K562 (cell line): ENCODE results near the genes CHRNA1 and ATP5MC3.

DNA sequence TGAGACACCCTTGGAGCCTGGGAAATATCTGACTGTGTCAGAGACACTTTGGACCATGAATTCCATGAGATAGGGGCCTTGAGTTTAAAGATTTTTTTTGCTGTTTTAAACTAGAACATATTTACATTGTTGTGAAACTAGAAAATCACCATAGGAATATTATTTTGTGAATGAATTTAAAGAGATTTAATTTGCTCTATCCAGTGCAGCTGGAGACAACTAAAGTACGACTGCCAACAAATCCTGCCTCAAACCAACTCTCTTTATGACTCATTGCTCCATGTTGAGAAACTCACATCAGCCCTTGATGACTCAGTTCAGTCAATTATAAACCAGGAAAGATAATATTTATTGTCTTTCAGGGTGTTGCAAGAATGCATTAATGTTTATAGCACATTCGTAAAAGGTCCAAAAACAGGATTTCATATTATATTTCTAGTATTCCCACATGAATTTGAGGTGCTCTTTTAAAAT, 26.9 kb upstream of the MAP3K20 start:
- RAMPAGE, long total RNA: no peak
- RRBS: no CpG with 5 or more reads among the region's 2 CpGs
PRO-cap:
- standard: no peak
- CoPRO, capped RNA only, 2 experiments: no peak in any of the 2 experiments
- CoPRO, capped and uncapped RNA, 2 experiments: no peak in any of the 2 experiments
- CoPRO, uncapped RNA only, 2 experiments: no peak in any of the 2 experiments
CAGE:
- cytosol, long polyA plus RNA: no peak
- long polyA plus RNA: no peak
- nucleolus, long total RNA: no peak
- nucleus, long polyA plus RNA: no peak

DNA sequence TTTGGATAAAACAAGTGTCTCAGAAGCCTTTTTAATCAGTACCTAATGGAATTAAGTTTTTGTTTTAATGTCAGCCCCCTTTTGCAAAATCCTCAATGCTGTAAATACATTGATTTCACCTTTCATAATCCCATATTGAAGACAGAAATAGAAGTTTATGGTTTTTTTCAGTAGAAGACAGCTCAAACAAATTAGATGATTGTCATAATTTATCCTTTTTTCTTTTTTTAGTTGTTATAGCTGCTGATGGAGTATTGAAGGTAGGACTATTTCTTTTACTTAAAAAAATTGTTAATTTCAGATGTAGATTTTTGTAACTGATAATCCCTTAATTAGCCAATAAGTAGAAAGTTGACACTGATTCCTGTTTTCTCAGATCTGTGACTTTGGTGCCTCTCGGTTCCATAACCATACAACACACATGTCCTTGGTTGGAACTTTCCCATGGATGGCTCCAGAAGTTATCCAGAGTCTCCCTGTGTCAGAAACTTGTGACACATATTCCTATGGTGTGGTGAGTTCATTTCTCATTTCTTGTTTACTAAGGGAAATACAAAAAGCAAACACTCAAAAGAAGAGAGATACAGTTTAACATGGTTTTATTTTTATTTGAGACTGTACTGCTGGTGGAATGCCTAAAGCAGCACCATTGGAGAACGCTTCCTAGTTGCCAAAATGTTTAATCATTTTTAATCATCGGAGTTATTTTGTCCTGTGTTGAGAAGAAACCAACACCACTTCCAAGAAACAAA, 115.2 kb downstream of the MAP3K20 start:
- RAMPAGE, long total RNA: no peak
- RRBS: no CpG with 5 or more reads among the region's 3 CpGs
PRO-cap:
- standard: no peak
- CoPRO, capped RNA only, 2 experiments: no peak in any of the 2 experiments
- CoPRO, capped and uncapped RNA, 2 experiments: no peak in any of the 2 experiments
- CoPRO, uncapped RNA only, 2 experiments: no peak in any of the 2 experiments
CAGE:
- cytosol, long polyA plus RNA: no peak
- long polyA plus RNA: no peak
- nucleolus, long total RNA: no peak
- nucleus, long polyA plus RNA: no peak

- RAMPAGE, long total RNA: no peak
PRO-cap:
- standard: no peak
- CoPRO, capped RNA only, 2 experiments: no peak in any of the 2 experiments
- CoPRO, capped and uncapped RNA, 2 experiments: no peak in any of the 2 experiments
- CoPRO, uncapped RNA only, 2 experiments: no peak in any of the 2 experiments
CAGE:
- cytosol, long polyA plus RNA: no peak
- long polyA plus RNA: no peak
- nucleolus, long total RNA: no peak
- nucleus, long polyA plus RNA: no peak
These were observed 131.1 kb upstream of the CDCA7 start for GRCh38 chr2:173223511-173223993.

DNA sequence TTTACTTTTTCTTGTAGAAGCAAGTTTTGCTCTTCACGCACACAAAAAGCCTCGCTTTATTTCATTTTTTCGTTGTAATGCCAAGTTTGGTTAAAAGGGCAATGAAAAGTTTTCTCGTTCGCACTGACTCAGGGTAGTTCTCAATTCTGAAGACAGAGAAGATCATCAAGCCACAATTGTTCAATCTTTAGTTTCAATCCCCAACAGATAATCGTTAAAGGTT, 775 bp upstream of the CDCA7 start:
- RAMPAGE, long total RNA: no peak
- RRBS: no CpG with 5 or more reads among the region's 6 CpGs
PRO-cap:
- standard: no peak
- CoPRO, capped RNA only, 2 experiments: no peak in any of the 2 experiments
- CoPRO, capped and uncapped RNA, 2 experiments: no peak in any of the 2 experiments
- CoPRO, uncapped RNA only, 2 experiments: no peak in any of the 2 experiments
CAGE:
- cytosol, long polyA plus RNA: no peak
- long polyA plus RNA: no peak
- nucleolus, long total RNA: no peak
- nucleus, long polyA plus RNA: no peak

GRCh38 chr2:173921491-173922376, 43.4 kb downstream of the SP3 start:
- RAMPAGE, long total RNA: no peak
- RRBS: no CpG with 5 or more reads among the region's 5 CpGs
PRO-cap:
- standard: no peak
- CoPRO, capped RNA only, 2 experiments: no peak in any of the 2 experiments
- CoPRO, capped and uncapped RNA, 2 experiments: no peak in any of the 2 experiments
- CoPRO, uncapped RNA only, 2 experiments: no peak in any of the 2 experiments
CAGE:
- cytosol, long polyA plus RNA: no peak
- long polyA plus RNA: no peak
- nucleolus, long total RNA: no peak
- nucleus, long polyA plus RNA: no peak

GRCh38 chr2:173986377-173987301, 21.5 kb upstream of the SP3 start:
- RAMPAGE, long total RNA: no peak
- RRBS: no CpG with 5 or more reads among the region's 6 CpGs
PRO-cap:
- standard: no peak
- CoPRO, capped RNA only, 2 experiments: no peak in any of the 2 experiments
- CoPRO, capped and uncapped RNA, 2 experiments: no peak in any of the 2 experiments
- CoPRO, uncapped RNA only, 2 experiments: no peak in any of the 2 experiments
CAGE:
- cytosol, long polyA plus RNA: no peak
- long polyA plus RNA: no peak
- nucleolus, long total RNA: no peak
- nucleus, long polyA plus RNA: no peak

- RAMPAGE, long total RNA: no peak
- RRBS: no CpG with 5 or more reads among the region's 13 CpGs
PRO-cap:
- standard: bidirectional peak, plus-strand start at chr2:174248968, minus-strand start at chr2:174248966
- CoPRO, capped RNA only, 2 experiments: no peak in any of the 2 experiments
- CoPRO, capped and uncapped RNA, 2 experiments: no peak in any of the 2 experiments
- CoPRO, uncapped RNA only, 2 experiments: no peak in any of the 2 experiments
CAGE:
- cytosol, long polyA plus RNA: no peak
- long polyA plus RNA: no peak
- nucleolus, long total RNA: no peak
- nucleus, long polyA plus RNA: no peak
These were observed 502 bp upstream of the OLA1 start for GRCh38 chr2:174248891-174249177.

GRCh38 chr2:174373648-174374349, 21.7 kb downstream of the CIR1 start:
- RAMPAGE, long total RNA: no peak
- RRBS: no CpG with 5 or more reads among the region's 4 CpGs
PRO-cap:
- standard: no peak
- CoPRO, capped RNA only, 2 experiments: no peak in any of the 2 experiments
- CoPRO, capped and uncapped RNA, 2 experiments: no peak in any of the 2 experiments
- CoPRO, uncapped RNA only, 2 experiments: no peak in any of the 2 experiments
CAGE:
- cytosol, long polyA plus RNA: no peak
- long polyA plus RNA: no peak
- nucleolus, long total RNA: no peak
- nucleus, long polyA plus RNA: no peak

DNA sequence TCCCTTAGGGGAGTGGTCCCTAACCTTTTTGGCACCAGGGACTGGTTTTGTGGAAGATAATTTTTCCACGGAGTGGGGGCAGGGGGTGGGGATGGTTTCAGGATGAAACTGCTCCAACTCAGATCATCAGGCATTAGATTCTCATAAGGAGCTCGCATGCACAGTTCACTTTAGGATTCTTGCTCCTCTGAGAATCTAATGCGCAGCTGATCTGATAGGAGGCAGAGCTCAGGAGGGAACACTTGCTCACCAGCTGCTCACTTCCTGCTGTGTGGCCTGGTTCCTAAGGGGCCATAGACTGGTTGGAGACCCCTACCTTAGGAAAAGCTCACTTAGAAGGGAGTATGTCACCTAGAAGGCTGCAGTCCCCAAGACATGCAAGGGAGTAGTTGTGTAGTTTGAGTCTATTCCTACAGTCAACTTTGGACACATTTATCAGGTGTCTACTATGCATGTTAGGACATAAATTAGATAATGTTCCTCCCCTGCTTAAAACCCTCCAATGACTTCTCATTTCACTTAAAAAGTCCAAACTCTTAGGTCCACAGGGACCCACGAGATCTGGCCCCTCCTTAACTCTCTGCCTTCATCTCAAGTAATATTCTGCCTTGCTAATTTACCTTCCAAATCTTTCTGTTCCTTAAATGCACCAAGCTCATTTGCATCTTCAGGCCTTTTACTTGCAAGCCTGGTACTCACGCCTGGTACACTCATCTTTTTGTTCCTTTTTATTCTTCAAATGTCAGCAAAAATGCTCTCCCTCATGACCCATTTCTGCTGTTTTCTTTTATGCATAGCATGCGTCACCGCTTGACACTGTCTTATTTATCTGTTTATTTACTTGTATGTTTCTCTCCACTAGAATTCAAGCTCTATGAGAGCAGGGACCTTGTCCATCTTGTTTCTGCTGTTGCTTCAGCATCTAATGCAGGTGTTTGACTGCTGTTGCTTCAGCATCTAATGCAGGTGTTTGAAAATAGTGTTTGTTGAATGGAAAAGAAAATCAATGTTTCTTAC, 2.6 kb upstream of the WIPF1 start:
- RAMPAGE, long total RNA: no peak
- RRBS: no CpG with 5 or more reads among the region's 7 CpGs
PRO-cap:
- standard: no peak
- CoPRO, capped RNA only, 2 experiments: no peak in any of the 2 experiments
- CoPRO, capped and uncapped RNA, 2 experiments: no peak in any of the 2 experiments
- CoPRO, uncapped RNA only, 2 experiments: no peak in any of the 2 experiments
CAGE:
- cytosol, long polyA plus RNA: no peak
- long polyA plus RNA: no peak
- nucleolus, long total RNA: no peak
- nucleus, long polyA plus RNA: no peak

DNA sequence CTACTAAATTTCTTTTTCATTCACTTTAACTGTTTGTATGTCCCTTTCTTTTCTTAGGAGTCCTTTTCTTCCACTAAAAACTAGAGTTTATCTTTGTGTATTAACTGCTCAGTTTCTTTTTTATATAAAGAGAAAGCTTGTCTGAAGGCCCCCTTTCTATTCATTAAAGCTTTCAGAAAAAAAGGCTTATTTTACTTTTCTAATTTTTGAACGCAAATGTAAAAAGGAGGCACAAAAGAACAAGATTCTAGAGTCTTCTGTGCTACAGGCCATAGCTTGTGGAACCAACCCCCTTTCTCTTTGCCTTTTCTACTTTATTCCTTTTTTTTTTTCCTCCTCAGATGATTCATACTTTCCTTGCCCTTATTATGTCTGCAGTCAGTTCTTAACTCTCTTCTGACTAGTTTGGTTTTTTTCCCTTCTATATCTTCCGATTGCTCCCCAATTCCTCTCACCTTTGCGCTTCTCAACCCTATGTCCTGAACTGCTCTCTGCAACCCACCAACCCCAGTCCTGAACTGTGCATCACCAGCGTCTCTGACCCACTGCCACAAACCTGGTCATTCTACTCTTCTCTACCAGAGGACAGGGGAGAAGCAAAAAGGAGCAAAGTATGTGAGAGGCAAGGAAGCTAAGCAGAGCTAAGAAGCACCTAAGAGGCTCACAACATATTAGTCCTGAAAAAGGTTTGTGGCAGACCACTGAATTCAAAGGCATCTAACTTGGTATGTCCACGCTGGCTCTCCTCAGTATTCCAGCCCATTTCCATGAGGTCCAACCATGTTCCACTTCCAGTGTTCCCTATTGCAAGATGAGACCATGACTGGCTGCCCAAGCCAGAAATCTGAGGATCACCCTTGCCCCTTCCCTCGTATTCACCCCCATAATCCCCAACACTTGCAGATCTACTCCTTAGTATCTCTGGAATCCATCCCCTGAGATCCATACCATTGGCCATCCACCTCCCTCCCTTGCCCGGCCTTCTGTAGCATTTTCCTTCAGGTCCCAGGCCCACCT, 57.0 kb upstream of the WIPF1 start:
- RAMPAGE, long total RNA: no peak
- RRBS: no CpG with 5 or more reads among the region's 7 CpGs
PRO-cap:
- standard: no peak
- CoPRO, capped RNA only, 2 experiments: no peak in any of the 2 experiments
- CoPRO, capped and uncapped RNA, 2 experiments: no peak in any of the 2 experiments
- CoPRO, uncapped RNA only, 2 experiments: no peak in any of the 2 experiments
CAGE:
- cytosol, long polyA plus RNA: no peak
- long polyA plus RNA: no peak
- nucleolus, long total RNA: no peak
- nucleus, long polyA plus RNA: no peak

- RAMPAGE, long total RNA: no peak
- RRBS: no CpG with 5 or more reads among the region's 9 CpGs
PRO-cap:
- standard: no peak
- CoPRO, capped RNA only, 2 experiments: no peak in any of the 2 experiments
- CoPRO, capped and uncapped RNA, 2 experiments: no peak in any of the 2 experiments
- CoPRO, uncapped RNA only, 2 experiments: no peak in any of the 2 experiments
CAGE:
- cytosol, long polyA plus RNA: no peak
- long polyA plus RNA: no peak
- nucleolus, long total RNA: no peak
- nucleus, long polyA plus RNA: no peak
These were observed 80.8 kb downstream of the CHRNA1 start for GRCh38 chr2:174683462-174683942.

DNA sequence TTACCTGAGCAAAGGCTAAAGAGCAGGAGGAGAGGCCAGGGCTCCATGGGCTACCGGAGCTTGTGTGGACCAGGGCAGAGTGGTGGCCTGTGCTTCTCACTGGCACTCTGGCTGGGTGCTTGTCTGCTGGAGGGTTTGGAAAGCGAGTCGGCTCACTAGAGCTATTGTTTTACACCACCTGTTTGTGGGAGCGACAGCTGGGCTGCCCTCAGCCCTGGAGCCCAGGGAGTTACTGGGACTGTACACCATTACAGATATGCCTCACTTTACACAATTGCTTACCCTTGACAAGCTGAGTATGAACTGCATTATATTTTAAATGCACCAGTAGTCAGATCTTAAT, at the start of gene CHRNA1:
TSS of gene CHRNA1 (minus strand) at position 125 of the 343 bp plus-strand sequence.
- RAMPAGE, long total RNA: no peak
- RRBS: no CpG with 5 or more reads among the region's 4 CpGs
PRO-cap:
- standard: no peak
- CoPRO, capped RNA only, 2 experiments: no peak in any of the 2 experiments
- CoPRO, capped and uncapped RNA, 2 experiments: no peak in any of the 2 experiments
- CoPRO, uncapped RNA only, 2 experiments: no peak in any of the 2 experiments
CAGE:
- cytosol, long polyA plus RNA: no peak
- long polyA plus RNA: no peak
- nucleolus, long total RNA: no peak
- nucleus, long polyA plus RNA: no peak

- RAMPAGE, long total RNA: no peak
- RRBS: no CpG with 5 or more reads among the region's 3 CpGs
PRO-cap:
- standard: no peak
- CoPRO, capped RNA only, 2 experiments: no peak in any of the 2 experiments
- CoPRO, capped and uncapped RNA, 2 experiments: no peak in any of the 2 experiments
- CoPRO, uncapped RNA only, 2 experiments: no peak in any of the 2 experiments
CAGE:
- cytosol, long polyA plus RNA: no peak
- long polyA plus RNA: no peak
- nucleolus, long total RNA: no peak
- nucleus, long polyA plus RNA: no peak
These were observed 6.8 kb downstream of the CHN1 start for GRCh38 chr2:174998448-174998681.

- RAMPAGE, long total RNA: no peak
- RRBS: 3% methylated on average over 9 of the region's 18 CpGs
PRO-cap:
- standard: bidirectional peak, plus-strand start at chr2:175168570, minus-strand start at chr2:175168200
- CoPRO, capped RNA only, 2 experiments: peak in 2 of 2 experiments; most common plus-strand start chr2:175168505 (in 2)
- CoPRO, capped and uncapped RNA, 2 experiments: peak in 1 of 2 experiments; most common plus-strand start chr2:175168505 (in 1)
- CoPRO, uncapped RNA only, 2 experiments: no peak in any of the 2 experiments
CAGE:
- cytosol, long polyA plus RNA: no peak
- long polyA plus RNA: no peak
- nucleolus, long total RNA: no peak
- nucleus, long polyA plus RNA: no peak
These were observed 600 bp upstream of the ATF2 start for GRCh38 chr2:175168461-175169145.

DNA sequence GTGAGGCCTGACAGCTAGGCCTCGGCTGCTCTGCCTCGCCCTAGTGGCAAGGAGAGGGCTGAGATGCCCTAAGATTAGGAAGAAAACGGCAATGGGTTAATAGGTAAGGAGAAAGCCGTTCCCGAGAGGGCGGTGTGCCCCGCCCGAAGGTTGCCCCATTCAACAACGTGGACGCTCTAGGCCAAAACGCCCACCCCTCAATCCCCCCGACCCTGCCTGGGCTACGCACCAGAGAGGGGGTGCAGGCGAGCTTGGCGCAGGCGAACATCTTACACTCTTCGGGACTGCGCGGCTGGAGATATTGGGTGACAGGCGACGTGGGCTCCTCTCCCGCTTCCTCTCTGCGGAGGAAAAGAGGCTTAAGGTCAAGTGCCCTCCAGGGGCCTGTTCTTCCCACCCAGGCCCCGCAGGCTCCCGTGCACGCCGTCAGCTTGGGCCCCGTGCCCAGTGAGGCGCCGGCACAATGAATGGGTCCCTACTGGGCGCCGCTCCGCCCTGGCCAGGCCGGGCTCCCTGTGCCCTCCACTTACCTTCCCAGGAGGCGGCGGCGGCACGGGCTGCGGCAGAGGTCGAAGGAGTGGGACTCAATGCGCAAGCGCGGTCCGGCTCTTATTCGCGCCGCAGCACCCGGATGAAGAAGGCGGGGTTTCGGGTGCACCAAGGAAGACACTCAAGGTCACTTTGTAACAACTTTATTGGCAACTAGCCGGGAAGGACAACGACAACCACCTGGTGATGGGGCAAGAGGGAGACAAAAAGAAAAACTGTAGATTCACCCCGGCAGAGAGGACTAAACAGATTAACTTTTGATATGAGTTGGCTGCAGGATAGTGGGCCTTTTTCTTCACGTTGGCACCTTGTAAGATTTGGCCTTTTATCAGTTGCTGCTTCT, at the start of gene ATP5MC3:
TSS of gene ATP5MC3 (minus strand) at position 585 of the 892 bp plus-strand sequence.
- RAMPAGE, long total RNA: start-site peak on the minus strand centred at position 561 of the sequence, 52 bp wide, 5,298 and 1,321 reads in 2 replicates
- RRBS: 3% methylated on average over 15 of the region's 54 CpGs
PRO-cap:
- standard: bidirectional peak, plus-strand start at position 695 of the sequence, minus-strand start at position 585 of the sequence
- CoPRO, capped RNA only, 2 experiments: peak in 2 of 2 experiments; most common plus-strand start position 695 of the sequence (in 1); most common minus-strand start position 585 of the sequence (in 2)
- CoPRO, capped and uncapped RNA, 2 experiments: peak in 2 of 2 experiments; most common plus-strand start position 718 of the sequence (in 1); most common minus-strand start position 585 of the sequence (in 2)
- CoPRO, uncapped RNA only, 2 experiments: peak in 2 of 2 experiments; most common plus-strand start position 682 of the sequence (in 1); most common minus-strand start position 574 of the sequence (in 1)
CAGE:
- cytosol, long polyA plus RNA: start-site peak on the minus strand centred at position 573 of the sequence, 78 bp wide, 11,585 and 15,523 reads in 2 replicates
- long polyA plus RNA: start-site peak on the minus strand centred at position 563 of the sequence, 58 bp wide, 15,180 and 21,529 reads in 2 replicates
- nucleolus, long total RNA: no peak
- nucleus, long polyA plus RNA: start-site peak on the minus strand centred at position 561 of the sequence, 61 bp wide, 9,481 and 8,624 reads in 2 replicates

GRCh38 chr2:176092232-176092565, 322 bp upstream of the HOXD13 start:
- RAMPAGE, long total RNA: no peak
- RRBS: 11% methylated on average over 1 of the region's 20 CpGs
PRO-cap:
- standard: no peak
- CoPRO, capped RNA only, 2 experiments: no peak in any of the 2 experiments
- CoPRO, capped and uncapped RNA, 2 experiments: no peak in any of the 2 experiments
- CoPRO, uncapped RNA only, 2 experiments: no peak in any of the 2 experiments
CAGE:
- cytosol, long polyA plus RNA: no peak
- long polyA plus RNA: no peak
- nucleolus, long total RNA: no peak
- nucleus, long polyA plus RNA: no peak

DNA sequence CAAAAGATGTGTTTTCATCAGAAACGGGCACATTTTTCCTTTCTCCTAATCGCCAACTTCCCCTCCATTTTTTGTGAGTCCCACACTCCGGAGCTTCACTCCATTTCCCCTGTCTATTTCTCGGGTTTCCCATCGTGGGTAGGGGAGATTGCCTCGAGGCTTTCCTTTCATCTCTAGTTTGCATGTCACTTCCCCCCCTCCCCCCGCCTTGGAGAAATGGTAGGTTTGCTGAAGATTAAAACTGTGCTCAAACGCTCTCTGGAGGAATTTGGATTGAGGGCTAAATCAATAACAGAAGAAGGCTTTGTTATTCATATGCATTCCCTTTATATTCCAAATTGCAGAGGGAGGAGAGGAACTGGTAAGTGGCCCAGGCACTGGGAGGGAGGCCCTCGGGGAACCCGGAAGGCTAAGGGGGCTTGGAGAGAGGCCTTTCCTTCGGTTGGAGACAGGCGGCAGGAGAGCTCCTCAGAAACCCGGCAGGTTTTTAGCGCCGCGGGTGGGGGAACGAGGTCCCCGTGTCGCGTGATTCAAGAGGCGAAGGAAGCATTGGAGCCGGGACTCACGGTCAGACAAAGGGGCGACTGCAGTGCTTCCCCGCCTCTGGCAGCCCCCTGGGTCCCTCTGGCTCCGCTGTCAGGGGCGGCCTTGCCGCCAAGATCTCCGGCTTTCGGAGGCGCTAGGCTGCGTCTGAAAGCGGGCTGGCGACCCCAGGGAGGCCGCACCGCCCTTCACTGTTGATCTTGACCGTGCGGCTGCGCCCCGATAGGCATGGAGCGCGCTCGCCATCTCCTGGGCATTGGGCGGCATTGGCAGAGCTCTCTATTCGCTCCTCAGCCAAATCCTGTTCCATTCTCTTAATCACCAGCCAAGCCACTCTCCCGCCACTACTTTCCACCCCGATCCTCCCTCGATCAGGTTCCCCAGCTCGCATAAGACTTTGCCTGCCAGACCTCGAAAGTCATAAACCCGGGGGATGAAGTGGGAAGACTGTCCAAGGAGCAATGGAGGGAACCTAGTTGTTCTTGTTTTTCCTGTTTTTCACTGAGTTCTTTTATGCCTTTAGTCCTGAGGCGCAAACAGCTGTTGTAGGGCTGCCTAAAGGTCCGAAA, 2.3 kb upstream of the HOXD12 start:
- RAMPAGE, long total RNA: no peak
- RRBS: 6% methylated on average over 11 of the region's 53 CpGs
PRO-cap:
- standard: no peak
- CoPRO, capped RNA only, 2 experiments: no peak in any of the 2 experiments
- CoPRO, capped and uncapped RNA, 2 experiments: no peak in any of the 2 experiments
- CoPRO, uncapped RNA only, 2 experiments: no peak in any of the 2 experiments
CAGE:
- cytosol, long polyA plus RNA: no peak
- long polyA plus RNA: no peak
- nucleolus, long total RNA: no peak
- nucleus, long polyA plus RNA: no peak

GRCh38 chr2:176127989-176128678, 1.4 kb upstream of the HOXD8 start:
- RAMPAGE, long total RNA: no peak
- RRBS: no CpG with 5 or more reads among the region's 26 CpGs
PRO-cap:
- standard: no peak
- CoPRO, capped RNA only, 2 experiments: no peak in any of the 2 experiments
- CoPRO, capped and uncapped RNA, 2 experiments: no peak in any of the 2 experiments
- CoPRO, uncapped RNA only, 2 experiments: no peak in any of the 2 experiments
CAGE:
- cytosol, long polyA plus RNA: no peak
- long polyA plus RNA: no peak
- nucleolus, long total RNA: no peak
- nucleus, long polyA plus RNA: no peak